ENCODE results near the genes IGF1, PAH, C12orf42 and HCFC2.

DNA sequence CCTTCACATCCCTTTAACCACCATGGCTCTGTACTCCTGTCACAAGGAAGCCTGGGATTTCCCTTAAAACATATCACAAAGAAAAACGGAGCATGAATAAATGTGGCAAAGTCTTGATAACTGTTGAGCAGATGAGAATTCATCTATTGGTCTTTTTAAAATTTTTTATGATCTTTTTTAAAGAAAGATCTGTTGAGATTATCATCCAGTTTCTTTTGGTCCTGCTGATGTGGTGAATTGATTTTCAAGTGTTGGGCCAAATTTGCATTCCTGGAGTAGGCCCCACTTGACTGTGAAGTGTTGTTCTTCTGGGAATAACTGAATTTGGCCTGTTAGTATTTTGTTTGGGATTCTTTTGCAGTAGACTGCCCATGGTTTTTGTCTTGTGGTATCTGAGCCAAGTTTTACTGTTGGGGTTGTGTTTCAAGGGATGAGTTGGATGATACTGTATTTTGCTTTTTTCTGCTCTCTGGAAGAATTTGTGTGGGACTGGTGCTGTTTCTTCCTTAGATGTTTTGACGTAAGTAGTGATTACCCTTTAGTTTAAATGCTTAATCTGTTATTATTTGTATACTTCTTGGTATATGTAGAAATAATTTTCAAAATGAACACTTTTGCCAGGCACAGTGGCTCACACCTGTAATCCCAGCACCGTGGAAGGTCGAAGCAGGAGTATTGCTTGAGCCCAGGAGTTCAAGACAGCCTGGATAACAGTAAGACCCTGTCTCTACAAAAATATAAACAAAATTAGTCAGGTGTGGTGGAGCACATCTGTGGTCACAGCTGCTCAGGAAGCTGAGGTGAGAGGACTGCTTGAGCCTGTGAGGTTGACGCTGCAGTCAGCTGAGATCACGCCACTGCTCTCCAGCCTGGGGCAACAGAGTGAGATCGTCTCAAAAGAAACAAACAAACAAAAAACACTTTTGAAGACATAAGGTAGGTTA lies 4.1 kb upstream of the SYCP3 start:
- PRO-cap, result no peak

DNA sequence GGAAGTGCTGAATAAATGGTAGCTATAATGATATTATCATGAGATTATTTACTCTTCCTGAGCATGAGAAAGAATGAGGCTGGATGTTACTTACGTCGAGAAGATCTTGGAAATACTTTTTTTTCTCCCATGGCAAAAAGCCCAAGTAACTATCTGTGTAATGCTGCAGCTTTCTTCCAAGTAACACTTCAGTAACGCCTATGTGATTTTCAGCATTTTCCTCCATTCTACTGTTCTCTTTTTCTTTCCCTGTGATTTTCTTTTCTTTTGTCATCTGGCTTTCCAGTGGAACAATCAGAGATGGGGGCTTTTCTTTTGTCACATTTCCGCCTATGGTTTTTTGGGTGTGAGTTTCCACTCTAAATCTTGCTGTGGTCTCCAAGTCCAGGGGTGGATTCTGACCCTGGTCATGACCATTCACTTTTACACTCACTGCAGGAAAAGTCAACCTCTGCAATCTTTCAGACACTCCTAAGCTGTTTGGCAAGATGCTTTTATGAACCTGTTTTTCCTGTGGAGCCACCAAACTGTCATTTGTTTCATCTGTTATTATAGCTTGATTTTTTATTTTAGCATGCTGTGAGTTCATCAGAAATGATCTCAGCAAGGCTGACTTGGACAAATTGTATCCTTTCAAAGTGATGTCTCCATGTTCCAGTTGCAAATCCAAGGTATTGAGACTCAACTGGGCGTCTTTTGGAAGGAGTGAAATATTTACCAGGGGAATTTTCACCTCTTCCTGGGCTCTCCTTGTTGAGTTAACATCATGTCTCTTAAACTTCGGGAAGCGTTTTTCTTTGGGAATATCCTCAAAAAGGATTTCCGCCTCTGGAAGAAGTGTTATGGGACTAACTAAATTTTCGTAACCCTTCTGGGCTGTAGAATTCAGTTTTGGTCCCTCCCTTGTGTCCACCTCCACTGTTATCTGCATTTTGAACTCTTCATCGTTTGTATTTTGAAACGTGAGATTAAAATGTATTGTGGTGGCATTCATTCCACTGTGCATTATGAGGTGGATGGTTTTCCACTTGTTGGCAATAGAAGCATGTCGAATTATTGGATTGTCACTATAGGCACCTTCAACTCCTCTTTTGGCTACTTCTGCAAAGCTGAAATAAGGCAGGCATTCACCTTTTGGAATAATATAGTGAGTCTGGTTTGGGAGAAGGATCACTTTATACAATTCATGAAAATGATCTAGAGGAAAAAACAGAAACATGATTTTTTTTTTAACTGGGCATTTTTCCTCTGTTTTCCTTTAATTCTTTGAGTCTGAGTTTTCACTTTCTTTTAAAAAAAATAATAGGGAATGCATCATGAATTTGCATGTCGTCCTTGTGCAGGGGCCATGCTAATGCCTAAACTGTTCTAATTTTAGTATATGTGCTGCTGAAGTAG lies 25.3 kb upstream of the SYCP3 start:
- PRO-cap, result no peak

DNA sequence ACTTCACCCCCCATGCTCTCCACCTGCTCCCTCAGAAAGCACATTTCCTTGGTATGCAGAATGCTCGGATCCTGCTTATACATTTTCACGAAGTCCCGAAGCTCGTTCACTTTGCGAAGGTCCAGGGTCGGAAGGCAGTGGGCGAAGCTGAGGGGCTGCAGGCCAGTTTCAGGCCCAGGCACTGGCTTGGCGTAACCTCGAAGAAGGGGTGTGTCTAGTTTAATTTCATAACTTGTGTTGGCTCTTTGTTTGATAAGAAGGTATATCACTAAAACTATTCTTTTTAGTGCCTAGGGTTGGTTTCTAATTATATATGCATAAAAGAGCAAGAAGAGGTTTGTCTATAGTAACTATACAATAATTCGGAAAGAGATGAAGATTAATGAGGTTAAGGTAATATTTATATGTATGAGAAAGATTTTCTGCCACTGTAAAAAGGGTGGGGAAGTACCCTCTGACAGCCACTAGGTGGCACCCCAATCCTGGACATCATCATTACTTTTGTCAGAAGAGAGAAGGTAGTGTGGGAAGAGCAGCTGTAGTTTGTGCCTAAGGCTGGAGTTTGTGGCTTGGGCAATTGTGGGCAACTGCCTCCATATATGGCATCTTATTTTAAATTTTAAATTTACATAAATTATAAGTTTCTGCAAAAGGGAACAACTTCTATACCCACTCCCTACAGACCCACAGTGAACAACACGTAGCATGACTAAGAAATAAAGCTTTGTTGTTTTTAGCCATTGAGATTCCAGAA lies 34.2 kb upstream of the SYCP3 start:
- PRO-cap, result no peak

- PRO-cap, result bidirectional peak, plus-strand start at chr12:102010473, minus-strand start at chr12:102010315
Observed at GRCh38 chr12:102010094-102010600, 51.6 kb downstream of the WASHC3 start.

DNA sequence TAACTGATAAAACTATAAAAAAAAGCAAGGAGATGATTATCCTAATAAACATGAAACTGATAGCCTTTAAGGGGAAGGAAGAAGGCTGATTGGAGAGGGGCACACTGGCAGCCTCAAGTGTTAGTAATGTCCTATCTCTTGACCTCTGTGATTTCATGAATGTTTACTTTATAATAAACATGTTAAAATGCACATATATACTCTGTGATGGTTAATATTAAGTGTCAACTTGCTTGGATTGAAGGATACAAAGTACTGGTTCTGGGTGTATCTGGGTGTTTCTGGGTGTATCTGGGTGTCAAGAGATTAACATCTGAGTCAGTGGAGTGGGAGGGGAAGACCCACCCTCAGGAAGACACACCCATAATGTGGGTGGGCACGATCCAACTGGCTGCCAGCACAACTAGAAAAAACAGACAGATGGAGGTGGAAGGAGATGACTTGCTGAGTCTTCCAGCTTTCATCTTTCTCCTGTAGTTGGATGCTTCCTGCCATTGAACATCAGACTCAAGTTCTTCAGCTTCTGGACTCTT lies 12.0 kb downstream of the NUP37 start:
- PRO-cap, result no peak

DNA sequence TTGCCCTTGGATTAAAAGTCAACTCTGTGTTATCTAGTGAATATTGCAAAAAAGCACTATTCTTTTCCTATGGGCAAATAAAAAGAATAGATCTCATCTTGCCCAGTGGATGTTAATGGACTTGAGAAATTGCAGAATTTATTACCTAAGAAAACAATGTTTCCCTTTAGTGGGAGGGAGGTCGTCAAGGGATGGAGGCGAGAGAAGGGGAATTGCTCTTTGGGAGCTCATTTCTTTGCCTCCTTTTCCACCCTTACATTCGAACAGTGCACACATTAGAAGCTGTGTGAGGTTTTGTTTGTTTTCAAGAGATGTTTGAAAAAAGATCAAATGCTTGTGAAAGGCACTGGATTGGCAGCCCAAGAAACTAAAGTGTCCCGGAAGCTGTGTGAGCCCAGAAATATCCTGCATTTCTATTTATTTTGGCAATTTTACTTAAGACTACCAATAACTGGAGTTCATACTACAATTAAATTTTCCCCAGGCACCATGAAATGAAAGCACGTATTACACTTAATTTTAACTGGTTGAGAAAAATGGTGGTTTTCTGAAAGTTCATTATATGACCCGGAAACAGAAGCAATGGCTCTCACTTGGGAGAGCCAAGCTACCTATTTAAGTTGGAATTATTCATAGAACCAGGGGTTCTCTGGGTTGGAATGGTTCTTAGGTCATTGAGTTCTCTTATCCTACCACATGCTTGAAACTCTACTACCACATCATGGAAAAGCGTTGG lies 66.9 kb downstream of the IGF1 start:
- PRO-cap, result no peak

GRCh38 chr12:102419395-102419902 lies 60.9 kb downstream of the IGF1 start:
- PRO-cap, result no peak

DNA sequence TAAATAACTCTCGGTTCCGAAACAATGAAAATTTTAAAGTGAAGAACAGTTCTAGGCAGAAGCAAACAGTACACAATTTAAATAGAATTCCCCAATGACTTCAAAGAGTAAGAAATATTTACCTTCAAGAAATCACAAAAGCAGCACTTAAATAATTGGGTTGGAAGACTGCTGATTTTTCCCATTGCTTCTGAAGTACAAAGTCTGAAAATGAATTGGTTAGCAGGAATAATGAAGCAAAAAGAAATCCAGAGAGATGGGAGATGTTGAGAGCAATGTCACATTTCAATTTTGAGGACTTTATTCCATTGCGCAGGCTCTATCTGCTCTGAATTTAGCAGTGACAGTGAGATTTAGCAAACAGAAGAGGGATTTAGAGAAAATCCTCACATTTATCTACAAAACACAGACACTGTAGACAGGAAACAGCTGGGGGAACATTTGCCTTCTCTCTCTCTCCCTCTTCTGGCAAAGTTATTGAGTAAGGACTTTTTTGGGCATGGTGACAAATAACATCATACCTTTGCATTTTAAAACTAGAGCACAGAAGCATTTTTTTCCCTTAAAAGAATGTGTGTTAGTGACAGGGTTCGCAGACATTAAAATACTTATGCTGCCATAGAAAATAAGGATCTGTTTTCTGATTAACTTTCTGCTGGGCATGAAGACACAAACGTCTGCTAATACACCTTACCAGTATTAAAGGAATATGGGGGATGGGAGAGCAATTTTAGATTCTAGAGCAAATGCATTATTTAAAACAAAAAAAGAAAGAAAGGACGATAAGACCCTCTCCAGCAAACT lies at the start of gene IGF1:
Gene IGF1 (minus strand): TSS at position 367 of the 804 bp plus-strand sequence.
- PRO-cap, result bidirectional peak, plus-strand start at position 565 of the sequence, minus-strand start at position 467 of the sequence

DNA sequence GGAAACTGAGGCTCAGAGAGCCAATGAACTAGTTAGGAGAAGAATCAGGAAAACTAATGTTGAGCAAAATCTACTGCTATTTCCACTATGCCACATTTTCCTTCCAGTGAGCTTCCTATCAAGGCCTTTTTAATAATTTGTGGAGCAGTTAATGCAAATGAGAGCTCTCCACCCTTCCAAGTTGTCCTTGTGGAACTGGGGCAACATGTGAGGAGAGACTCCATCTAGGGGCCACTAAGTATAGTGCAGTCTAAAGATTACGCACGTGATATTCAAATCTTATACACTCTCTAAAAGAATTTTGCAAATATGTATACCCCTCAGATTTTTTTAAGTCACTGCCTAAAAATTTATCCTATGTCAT lies 100.3 kb downstream of the PAH start:
- PRO-cap, result no peak

- PRO-cap, result no peak
Observed at GRCh38 chr12:102915791-102916404, 1.1 kb downstream of the PAH start.

GRCh38 chr12:102917037-102917937 lies at the start of gene PAH:
Gene PAH, minus strand, starts transcription at chr12:102917244.
- PRO-cap, result bidirectional peak, plus-strand start at chr12:102917432, minus-strand start at chr12:102917283

- PRO-cap, result no peak
Observed at GRCh38 chr12:103301955-103302817, 193.6 kb downstream of the C12orf42 start.

DNA sequence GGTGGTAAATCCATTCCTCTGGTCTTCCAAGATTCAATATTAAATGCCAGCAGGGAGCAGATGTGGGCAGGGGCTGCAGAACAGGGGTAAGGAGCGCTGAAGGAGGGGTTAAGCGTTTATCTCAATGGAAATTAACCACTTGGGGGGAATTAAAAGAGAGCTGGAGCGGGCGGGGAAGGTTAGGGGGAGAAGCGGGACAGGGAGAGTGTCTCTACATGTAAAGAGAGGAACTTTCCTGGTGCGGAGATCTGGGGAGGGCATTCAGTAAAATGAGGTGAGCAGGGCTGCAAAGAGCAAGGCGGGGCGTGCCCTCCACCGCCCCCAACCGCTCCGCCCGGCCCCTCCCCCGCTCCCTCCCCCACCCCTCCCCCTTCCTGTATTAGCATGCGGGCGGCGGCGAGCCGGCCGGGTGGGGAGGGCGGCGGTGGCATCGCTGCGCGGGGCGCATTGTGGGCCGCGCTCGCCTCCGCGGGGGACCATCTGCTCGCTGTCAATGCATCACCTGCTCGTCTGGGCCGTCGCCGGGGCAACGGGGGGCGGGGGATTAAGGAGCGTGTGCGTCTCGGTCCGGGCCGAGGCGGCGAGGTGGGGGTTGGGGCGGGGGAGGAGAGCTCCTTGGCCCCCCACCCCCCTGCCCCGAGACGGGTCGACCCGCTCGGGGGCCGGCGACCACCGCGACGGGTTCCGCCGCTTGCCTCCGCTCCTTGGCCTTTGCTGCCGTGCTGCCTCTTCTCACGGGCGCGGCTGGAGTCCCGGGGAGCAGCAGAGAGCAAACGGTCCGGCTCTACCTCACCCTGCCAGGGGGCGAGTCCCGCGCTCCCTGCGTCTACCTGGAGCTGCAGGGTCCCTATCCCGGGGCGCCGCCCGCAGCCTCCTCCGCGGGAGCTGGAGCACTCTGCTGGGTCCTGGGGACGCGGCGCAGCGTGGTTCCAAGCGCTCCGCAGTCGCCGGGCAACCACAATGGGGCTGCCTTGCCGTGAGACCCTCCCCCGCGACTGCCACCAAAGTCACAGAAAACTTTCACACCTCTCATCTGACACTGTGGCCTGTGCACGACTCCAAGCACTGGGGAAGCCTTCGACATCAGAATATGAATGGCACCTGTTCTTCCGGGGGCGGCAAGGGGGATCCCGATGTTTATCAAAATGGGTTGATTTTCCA lies at the start of gene C12orf42:
Gene C12orf42 (minus strand): TSS at position 897 of the 1,161 bp plus-strand sequence.
- PRO-cap, result bidirectional peak, plus-strand start at position 408 of the sequence, minus-strand start at position 482 of the sequence

DNA sequence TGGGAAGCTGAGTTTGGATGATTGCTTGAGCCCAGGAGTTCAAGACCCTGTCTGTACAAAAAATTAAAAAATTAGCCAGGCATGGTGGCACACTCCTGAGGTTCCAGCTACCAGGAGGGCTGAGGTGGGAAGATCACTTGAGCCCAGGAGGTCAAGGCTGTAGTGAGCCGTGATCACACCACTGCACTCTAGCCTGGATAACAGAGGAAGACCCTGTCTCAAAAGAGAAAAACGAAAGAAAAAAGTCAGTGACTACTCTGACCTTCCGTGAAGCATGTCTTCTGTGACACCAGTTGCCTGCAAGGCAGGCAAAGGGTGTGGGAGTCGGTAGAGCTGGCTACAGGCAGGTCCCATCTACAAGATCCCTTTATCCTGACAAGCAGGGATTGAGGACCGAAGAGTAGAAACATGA lies 28.8 kb upstream of the HSP90B1 start:
- PRO-cap, result no peak

- PRO-cap, result bidirectional peak, plus-strand start at chr12:103930410, minus-strand start at chr12:103930122
Observed at GRCh38 chr12:103929807-103930230, 391 bp upstream of the HSP90B1 start.

GRCh38 chr12:103931390-103931750 lies 1.2 kb downstream of the HSP90B1 start:
- PRO-cap, result no peak

- PRO-cap, result no peak
Observed at GRCh38 chr12:103933443-103933765, 3.2 kb downstream of the HSP90B1 start.

DNA sequence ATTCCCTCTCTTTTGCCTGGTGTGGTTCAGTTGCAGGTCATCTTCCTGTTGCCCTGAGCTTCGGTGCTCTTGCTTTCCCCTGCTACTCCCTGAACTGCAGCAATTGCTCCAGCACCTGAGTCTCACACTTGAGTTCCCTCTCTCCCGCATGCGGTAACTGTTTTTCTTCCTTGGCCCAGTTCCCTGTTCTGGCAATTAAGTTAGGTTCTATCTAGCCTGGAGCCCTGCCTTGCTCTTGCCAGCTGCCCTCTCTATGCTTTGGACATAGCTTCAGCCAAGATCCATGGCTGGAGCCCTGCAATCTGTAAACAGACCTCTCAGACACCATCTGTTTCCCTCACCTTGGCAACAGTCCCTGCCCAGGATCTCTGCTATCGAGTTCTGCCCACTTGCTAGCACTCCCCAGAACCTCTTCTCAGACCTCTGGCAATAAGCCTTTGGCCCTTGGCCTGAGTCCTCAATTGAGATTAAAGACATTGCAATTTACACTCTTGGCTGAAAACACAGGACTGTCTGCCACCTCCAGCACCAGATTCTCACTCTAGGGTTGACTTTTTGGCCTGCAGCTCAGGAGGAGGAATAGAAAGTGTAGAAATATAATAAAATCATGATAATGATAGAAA lies 6.0 kb upstream of the GLT8D2 start:
- PRO-cap, result no peak

GRCh38 chr12:104063681-104064721 lies at the start of gene HCFC2:
Gene HCFC2, plus strand, starts transcription at chr12:104064531.
- PRO-cap, result unidirectional peak, plus-strand start at chr12:104064051; bidirectional peak, plus-strand start at chr12:104064540, minus-strand start at chr12:104064437

- PRO-cap, result no peak
Observed at GRCh38 chr12:104064722-104065038, 349 bp downstream of the HCFC2 start.

Data from bronchial lymph node (tissue), 1 donor.